Anterior vena cava (tissue), 1 donor: Measurements from ENCODE around the gene TBATA.

GRCh38 chr10:70091946-70092748 lies 39.5 kb downstream of the MACROH2A2 start:
- PRO-cap: no peak

DNA sequence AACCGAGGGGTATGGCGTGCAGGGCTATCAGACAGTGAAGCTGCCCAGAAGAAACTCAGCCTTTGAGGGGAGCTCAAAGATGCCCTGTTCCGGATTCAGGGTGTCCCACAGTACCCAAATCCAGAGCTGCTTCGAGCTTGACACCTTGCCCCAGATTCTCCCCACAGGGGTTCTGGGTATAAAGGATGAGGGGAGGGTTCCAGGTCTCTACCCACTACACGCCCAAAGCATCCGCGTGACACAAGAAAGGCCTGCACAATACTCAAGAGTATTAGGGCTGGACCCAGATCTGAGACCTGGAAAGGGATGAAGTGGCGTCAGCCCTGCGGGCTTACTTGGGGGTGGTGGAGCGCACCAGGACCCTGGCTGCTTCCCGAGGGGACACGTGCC lies 1.4 kb downstream of the TYSND1 start:
- PRO-cap: no peak

DNA sequence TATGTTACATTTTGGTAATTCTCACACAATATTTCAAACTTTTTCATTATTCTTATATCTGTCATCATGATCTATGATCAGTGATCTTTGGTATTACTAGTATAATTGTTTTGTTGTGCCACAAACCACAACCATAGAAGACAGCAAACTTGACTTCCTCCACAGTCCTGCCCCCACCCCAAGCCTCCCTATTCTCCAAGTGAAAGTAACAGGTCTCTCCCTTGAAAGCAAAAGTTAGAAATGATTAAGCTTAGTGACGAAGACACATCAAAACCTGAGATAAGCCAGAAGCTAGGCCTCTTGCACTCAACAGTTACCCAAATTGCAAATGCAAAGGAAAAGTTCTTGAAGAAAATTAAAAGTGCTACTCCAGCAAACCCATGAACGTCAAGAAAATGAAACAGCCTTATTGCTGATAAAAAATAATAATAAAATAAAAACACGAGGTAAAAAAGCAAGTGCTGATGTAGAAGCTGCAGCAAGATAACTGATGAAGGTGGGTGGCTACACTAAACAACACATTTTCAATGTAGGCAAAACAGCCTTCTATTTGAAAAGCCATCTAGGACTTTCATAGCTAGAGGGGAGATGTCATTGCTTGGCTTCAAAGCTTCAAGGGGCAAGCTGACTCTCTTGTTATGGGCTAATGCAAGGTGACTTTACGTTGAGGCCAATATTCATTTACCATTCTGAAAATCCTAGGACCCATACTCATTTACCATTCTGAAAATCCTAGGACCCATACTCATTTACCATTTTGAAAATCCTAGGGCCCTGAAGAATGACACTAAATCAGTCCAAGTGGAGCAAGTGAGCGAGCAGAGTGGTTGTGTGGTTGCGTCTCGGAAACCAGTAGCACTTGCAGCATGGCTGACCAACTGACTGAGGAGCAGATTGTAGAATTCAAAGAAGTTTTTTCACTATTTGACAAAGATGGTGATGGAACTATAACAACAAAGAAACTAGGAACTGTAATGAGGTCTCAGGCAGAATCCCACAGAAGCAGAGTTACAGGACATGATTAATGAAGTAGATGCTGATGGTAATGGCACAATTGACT lies 7.2 kb downstream of the SAR1A start:
- PRO-cap: no peak

- PRO-cap: no peak
These were observed 741 bp downstream of the EIF4EBP2 start for GRCh38 chr10:70404648-70405123.

- PRO-cap: no peak
These were observed 15.9 kb downstream of the EIF4EBP2 start for GRCh38 chr10:70419841-70420272.

DNA sequence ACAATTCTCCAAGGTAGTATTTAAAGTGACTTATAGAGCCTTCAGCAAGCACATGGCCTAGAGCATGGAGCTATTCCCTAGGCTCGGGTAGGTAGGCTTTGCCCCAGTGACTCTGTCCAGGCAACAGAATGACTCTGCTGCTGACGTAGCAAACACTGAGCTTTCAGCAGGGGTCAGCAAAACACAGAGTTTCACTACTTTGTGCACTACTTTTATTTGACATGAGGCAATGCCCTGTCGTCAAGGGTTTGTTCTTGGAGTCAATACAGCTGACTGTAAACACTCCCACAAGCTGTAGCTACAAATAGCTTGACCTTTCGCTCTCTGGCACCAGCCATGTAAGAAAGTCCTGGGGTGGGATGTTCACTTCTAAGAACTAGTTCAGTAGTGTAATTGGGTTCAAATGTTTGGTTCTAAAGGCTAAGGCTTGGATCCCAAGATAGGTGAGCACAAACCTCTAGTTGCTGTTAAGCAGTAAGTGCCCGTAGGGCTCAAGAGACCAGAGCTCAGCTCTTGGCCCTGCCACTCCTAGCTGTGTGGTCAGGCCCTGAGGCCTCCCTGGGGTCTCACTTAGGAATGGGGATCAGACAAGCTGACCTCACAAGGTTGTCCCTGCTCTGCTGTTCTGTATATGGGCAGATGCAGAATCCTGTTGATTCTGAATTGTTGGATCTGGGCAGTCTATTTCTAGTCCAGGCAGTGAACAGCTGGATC lies 10.8 kb downstream of the NODAL start:
- PRO-cap: no peak

GRCh38 chr10:70440199-70440740 lies 1.2 kb downstream of the NODAL start:
- PRO-cap: no peak

- PRO-cap: no peak
These were observed 51.3 kb downstream of the PALD1 start for GRCh38 chr10:70529754-70530355.

- PRO-cap: no peak
These were observed 7.8 kb upstream of the PRF1 start for GRCh38 chr10:70610308-70610820.

DNA sequence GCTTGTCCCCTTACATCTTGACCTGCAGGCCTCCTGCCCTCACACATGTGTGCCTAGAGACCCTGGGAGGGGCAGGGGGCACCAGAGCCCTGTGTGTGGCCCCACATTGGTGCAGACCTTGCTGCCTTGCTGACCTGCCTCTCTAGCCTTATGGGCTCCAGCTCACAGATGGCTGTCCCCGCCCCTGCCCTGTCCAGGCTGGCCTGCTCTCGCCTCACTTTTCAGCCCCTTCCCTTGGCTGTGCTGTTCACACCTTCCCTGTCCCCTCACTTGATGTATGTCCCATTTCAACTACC lies 9.4 kb downstream of the ADAMTS14 start:
- PRO-cap: no peak

GRCh38 chr10:70699326-70700125 lies 27.2 kb downstream of the ADAMTS14 start:
- PRO-cap: no peak

- PRO-cap: no peak
These were observed at the start of gene TBATA for GRCh38 chr10:70785081-70785541. TSS of gene TBATA (minus strand) at chr10:70785377.

DNA sequence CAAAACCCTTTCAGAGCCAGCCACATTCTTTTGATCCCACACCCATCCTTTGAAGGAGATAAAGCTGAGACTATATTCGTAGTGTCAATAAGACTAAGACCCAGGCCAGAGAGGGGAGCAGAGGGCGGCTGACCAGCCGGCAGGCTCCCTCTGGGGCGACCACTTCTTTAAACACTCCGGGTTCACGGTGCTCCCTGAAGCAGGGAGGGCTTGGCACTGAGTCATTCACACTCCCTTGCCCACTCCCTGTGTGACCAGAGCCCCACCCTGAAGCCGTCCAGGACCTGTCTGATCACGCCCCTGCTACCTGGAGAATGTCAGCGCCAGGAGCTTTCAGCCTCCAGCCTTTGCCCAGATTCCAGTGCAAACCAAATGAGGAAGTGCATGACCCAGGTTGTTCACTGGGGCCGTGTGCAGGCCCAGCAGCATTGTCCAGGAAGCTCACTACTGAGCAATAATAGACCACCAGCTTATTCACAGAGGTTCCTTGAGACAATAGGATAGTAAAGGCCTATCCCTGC lies 34.4 kb downstream of the UNC5B start:
- PRO-cap: no peak

GRCh38 chr10:71472423-71472864 lies 75.7 kb downstream of the CDH23 start:
- PRO-cap: no peak

- PRO-cap: no peak
These were observed 78.4 kb downstream of the CDH23 start for GRCh38 chr10:71475147-71475513.

GRCh38 chr10:71597516-71598527 lies 121.8 kb downstream of the C10orf105 start:
- PRO-cap: unidirectional peak, plus-strand start at chr10:71598185

GRCh38 chr10:71683176-71683762 lies 36.3 kb downstream of the C10orf105 start:
- PRO-cap: no peak

DNA sequence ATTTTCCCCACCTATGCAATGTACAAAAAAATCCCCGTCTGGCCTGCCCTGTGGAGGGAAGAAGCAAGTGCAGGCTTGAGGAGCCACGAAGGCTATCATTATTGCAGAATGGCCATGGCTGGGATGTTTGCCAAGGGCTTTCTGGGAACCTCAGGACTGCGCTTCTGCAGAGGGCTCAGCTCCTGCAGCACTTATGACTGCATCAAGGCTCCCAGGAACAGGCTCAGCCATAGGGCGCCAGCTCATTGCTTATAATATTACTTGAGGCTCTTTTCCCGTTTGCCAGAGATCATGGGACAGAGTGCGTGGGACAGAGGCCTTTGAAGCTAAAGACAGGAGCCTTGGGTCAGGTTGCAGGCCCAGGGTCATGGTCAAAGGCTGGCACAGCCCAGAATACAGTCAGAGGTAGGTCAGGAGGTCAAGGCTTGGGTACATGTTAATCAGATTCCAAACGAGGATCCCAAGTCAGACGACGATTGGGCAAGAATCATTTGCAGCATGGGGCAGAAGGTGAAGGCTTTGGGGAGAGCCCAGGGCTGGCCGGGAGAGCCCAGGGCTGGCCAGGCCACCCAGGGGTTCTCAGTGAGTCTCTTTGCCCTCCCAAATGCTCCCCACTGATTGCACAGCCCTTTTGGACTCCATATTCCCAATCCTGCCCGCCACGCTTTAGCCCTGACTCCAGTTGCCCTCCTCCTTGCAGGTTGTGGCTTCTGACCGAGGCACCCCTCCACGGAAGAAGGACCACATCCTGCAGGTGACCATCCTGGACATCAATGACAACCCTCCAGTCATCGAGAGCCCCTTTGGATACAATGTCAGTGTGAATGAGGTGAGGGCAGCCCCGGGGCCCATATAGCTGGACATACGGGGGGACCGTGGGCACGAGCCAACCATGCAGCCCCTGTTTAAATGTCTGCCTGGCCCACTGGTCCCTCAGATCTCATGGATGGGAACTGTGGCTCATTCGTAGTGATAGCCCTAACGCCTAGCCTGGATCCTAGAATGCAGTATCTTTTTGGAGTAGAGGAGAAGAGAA lies 20.9 kb upstream of the C10orf105 start:
- PRO-cap: no peak

DNA sequence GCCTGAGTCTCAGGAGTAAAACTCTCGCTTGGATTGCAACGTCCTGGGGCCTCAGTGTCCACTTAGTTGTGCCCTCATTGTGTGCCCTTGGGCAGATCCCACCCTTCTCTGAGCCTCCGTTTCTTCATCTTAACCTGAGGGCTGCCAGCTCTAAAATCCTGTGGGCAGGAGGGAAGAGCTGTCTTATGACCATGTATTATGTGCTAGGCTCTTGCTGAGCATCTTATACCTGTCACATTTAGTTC lies 7.0 kb downstream of the VSIR start:
- PRO-cap: no peak

DNA sequence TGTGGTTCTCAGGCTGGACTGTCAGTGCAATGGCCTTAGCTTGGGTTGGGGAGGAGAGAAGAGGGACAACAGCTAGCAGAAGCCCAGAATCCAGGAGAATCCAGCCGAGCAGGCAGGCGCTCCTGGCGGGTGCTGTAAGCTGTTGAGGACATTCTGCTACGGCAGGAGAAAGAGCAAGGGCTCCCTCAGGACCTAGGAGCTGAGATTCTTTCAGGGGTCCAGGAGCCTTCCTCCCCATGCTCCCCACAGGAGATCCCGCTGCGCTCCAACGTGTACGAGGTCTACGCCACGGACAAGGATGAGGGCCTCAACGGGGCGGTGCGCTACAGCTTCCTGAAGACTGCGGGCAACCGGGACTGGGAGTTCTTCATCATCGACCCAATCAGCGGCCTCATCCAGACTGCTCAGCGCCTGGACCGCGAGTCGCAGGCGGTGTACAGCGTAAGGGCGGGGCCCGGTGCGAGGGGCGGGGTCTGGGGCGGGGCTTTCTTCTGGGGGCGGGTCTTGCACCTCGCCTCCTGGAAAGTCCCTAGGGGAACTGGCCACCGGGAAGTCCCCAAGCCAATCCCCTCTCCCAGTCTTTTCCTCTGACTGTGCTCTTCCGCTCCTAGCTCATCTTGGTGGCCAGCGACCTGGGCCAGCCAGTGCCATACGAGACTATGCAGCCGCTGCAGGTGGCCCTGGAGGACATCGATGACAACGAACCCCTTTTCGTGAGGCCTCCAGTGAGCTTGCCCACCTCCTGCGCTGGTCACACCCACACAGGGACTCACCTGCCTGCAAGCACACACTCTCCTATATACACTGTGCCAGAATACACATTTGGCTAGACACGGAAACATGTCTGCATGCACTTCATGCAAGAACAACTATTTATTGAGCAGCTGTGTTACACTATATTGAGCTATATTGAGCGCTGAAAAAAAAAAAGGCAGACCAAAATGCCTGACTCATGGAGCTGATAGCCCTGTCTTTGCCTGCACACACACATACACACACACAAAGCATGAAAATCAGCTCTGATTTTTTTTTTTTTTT lies 32.6 kb upstream of the VSIR start:
- PRO-cap: unidirectional peak, minus-strand start at position 406 of the sequence